Spinal cord (tissue), 3 donors: Measurements from ENCODE around the gene OR4E2.

- PRO-cap: no peak
- RAMPAGE, long total RNA: no peak
Measured at GRCh38 chr14:21061450-21061820, 3.8 kb downstream of the RNASE8 start.

DNA sequence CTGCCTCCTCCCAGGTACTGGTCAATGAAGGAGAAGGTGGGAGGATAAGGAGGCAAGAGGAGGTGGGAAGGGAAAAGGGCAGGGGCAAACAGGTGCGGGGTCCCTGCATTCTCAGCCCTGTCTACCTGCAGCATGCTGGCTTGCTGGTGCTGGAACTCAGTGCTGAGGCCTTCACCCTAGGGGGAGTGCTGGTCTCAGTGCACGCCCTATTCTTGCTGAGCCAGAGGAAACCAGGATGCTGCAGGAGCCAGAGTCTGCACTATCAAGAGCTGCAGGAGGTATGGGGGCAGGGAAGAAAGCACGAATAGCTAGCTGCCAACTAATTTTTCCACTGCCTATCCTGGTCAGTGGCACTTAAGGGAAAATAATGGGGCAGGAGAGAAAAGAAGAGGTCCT, 1.6 kb downstream of the TMEM253 start:
- PRO-cap: no peak
- RAMPAGE, long total RNA: no peak

DNA sequence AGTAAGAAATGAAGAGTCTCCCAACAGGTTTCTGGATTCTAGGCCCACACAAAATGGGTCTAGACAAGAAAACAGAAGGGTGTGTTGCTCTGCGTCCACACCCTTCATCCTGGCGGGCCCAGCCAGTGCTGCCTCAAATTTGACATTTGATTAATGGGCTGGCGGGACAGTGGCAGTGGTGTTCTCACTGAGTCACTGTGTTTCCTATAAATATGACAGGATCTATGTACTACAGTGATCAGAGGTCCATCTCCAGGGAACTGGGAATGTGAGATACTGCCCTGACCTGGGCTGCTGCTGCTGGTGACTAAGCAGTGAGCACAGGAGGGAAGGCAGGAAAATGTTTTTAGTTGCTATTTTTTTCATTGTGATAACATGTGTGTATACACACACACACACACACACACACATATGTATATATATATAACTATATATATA, 6.6 kb downstream of the TMEM253 start:
- PRO-cap: no peak
- RAMPAGE, long total RNA: no peak

DNA sequence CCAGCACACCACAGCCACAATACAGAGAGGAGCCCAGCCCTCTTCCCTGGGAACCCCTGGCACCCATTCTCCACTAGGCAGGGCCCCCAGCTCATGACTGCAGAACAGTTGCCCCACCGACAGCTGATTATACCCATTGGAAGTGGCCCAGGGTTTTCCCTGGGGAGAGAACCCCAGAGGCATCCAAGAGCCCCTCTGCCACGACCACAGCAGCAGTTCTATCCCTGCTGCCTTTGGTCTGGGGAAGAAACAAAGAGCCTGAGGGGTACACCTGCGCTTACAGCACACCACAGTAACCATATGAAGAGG, 13.9 kb upstream of the OR5AU1 start:
- PRO-cap: no peak
- RAMPAGE, long total RNA: no peak

- PRO-cap: no peak
- RAMPAGE, long total RNA: no peak
Measured at GRCh38 chr14:21200379-21201276, 44.8 kb upstream of the OR5AU1 start.

DNA sequence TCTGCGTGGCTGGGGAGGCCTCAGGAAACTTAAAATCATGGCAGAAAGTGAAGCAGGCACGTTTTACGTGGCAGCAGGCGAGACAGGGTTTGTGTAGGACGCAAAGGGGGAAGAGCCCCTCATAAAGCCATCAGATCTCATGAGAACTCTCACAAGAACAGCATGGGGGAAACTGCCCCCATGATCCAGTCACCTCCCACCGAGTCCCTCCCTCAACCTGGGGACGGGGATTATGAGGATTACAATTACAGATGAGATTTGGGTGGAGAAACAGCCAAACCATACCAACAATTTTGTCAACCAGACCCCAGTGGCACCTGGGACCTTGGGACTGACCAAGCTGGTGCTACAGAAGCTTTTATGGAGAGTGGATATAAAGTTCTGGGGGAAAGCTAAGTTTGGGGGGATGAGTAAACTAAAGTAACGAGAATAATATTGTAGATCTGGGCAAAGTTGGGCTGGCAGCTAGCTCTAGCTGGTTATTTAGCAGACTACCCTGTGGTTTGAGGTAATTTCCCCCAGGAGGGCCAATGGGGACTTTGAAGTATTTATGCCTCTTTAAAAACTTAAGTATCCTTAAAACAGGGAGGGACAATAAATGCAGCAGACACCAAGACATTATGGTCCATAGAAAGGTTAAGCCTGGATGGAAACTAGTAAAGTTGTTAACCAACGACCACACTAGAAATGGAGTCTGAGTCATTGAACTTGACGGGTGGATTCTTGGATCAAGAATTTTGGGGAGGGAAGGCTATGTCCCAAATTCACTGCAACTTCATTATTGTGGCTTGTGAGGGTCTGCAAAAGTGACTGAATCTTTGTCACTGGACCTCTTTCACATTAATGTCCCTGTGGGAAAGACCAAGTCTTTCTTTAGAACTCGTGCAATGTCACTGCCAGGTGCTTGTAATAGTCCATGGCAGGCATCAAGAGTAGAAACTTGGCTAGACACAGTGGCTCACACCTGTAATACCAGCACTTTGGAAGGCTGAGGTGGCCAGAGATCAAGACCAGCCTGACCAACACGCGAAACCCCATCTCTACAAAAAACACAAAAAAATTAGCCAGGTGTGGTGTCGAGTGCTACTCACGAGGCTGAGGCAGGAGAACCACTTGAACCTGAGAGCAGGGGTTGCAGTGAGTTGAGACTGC, 48.4 kb upstream of the OR5AU1 start:
- PRO-cap: no peak
- RAMPAGE, long total RNA: no peak

DNA sequence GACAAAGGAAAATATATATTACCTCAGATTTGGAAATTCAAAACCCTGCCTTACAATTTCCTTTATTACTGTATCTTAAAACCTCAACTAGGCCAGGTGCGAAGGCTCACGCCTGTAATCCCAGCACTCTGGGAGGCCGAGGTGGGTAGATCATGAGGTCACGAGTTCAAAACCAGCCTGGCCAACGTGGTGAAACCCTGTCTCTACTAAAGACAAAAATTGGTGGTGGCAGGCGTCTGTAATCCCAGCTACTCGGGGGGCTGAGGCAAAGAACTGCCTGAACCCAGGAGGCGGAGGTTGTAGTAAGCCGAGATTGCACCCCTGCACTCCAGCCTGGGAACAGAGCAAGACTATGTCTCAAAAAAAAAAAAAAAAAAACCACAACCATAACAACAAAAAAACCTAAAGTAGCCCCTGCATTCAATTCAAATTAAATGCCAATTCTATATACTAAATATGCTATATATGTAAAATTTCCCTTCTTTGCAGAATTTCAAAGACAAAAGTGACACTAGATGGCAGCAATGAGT, 28.3 kb downstream of the HNRNPC start:
- PRO-cap: no peak
- RAMPAGE, long total RNA: no peak

DNA sequence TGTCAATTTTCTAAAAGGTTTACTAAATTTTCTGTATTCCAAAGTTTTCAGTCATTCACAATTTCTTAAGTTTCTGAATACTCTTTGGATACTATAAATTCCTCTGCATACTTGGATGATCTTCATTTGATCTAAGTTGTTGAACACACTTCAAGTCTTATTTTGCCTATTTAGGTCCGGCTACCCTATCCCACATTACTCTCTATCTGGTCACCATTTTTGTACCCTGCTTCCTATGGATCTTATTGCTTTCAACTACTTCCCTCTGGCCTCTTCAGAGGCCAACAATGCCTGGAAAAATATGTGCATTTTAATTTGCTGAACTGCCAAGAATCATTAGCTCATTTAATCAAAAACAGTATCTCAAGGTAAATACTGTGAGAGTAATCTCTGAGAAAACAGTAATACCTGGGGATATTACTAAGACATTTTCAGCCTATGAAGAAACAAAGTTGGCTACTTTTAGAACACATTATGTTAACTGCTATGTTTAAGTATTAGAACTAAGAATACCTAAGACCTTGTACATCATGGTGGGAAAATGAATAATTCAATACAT, 27.7 kb downstream of the HNRNPC start:
- PRO-cap: no peak
- RAMPAGE, long total RNA: no peak

DNA sequence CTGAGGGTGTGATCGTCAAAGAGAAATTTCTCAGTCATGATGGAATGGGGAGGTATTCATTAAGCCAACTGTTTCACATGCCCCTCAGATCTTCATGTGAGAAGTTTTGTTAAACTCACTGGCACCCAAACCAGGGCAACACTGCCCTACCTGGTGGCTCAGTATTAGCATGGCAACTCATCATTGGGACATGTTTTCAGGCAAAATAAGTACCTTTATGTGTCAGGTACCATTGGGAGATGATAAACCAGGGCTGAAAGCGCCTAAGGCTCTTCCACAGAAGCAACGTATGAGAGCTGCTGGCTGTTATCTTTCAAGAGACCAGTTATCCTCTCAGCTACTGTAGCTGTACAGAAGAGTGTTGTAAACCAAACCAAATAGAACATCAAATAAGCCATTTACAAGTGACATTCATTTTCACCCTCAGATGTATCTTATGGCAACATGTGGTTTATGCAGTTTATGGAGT, 13.4 kb upstream of the SUPT16H start:
- PRO-cap: no peak
- RAMPAGE, long total RNA: no peak

DNA sequence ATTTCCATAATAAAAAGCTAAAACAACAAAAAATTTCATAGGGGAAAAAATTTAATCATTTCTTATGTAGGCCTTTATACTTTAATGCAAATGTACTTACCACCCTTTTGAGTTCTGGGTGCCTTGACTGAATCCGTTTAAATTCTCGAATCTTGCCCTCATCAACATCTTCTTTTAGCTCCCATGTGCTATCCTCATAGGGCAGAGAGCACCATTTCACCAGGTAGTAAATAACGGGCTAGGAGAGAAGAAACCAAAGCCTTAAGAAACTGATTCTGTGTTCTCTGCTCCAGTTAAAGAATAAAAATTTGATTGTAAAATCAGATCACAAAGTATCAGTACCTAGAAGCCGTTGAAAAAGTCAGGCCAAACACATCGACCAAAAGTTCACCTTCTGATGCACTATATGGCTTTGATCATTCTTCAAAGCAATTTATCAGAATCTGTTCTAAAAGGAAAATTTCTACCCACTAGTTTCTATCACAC, 26.0 kb upstream of the SUPT16H start:
- PRO-cap: no peak
- RAMPAGE, long total RNA: no peak

DNA sequence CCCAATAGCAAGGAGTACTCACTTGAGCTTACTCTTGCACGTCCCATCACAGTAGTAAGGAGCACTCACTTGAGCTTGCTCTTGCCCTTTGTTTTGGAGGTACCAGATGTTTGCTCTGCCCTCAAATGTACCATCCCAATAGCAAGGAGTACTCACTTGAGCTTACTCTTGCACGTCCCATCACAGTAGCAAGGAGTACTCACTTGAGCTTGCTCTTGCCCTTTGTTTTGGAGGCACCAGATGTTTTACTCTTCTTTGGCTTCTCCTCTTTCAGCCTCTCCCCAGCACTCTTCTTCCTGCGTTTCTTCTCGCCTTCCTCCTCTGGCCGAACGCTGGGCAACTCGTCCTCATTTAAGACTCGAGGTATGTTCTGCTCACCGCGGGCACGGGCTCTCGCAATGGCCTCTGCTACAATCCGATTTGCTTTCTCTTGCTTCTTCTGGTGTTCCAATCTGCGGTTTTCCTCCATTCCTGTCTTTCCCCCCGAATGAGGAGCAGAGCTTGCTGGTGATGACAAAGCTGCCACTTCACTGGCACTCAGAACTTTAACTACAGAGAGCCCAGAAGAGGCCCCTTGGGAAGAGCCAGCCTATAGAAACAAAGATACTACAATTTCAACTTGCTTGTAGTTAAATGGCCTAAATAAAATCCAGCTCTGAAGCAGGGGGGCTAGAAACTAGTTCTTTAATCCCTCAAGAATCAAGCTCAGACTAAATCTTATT, 28.1 kb downstream of the CHD8 start:
- PRO-cap: no peak
- RAMPAGE, long total RNA: no peak

- PRO-cap: no peak
- RAMPAGE, long total RNA: no peak
Measured at GRCh38 chr14:21522690-21523849, 3.1 kb downstream of the SALL2 start.

GRCh38 chr14:21534463-21534938, 8.4 kb upstream of the SALL2 start:
- PRO-cap: no peak
- RAMPAGE, long total RNA: no peak

DNA sequence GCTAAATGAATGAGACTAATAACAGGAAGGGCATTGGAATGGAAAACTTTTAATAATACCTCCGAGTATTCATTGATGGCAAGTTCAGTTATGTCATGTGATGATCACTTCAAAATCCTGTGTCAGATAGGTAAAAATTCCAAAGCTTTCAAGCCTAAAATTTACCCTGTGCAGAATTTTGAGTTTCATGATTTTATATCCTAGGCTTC, at the start of gene OR4E2:
Gene OR4E2, plus strand, starts transcription at position 159 of the 209 bp plus-strand sequence.
- PRO-cap: no peak
- RAMPAGE, long total RNA: no peak

- PRO-cap: no peak
- RAMPAGE, long total RNA: no peak
Measured at GRCh38 chr14:21737071-21737379, 63.4 kb upstream of the OR4E1 start.

GRCh38 chr14:21738528-21738967, 64.9 kb upstream of the OR4E1 start:
- PRO-cap: no peak
- RAMPAGE, long total RNA: no peak

DNA sequence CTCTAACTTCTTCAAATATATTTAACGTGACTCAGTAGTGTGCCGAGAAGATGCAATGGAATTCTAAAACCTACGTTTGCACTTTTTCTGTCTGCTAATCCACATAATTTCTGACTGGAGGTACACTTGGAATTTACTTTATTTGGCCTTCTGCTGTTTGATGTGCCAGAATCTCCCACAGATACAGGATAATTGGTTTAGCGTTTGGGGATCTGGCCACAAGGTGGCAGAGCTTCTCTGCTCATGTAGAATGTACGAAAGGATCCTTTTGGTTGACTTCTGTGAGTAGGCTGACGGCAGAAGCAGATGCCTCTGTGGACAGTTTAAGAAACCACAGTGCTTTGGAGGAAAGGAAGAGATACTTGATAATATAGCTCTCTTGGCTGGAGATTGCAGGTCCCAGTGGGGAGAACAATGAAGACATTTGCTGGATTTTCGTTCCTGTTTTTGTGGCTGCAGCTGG, 75.2 kb upstream of the OR4E1 start:
- PRO-cap: no peak
- RAMPAGE, long total RNA: no peak

GRCh38 chr14:21800232-21800431, 126.5 kb upstream of the OR4E1 start:
- PRO-cap: no peak
- RAMPAGE, long total RNA: no peak

- PRO-cap: no peak
- RAMPAGE, long total RNA: no peak
Measured at GRCh38 chr14:22124163-22124426, 450.5 kb upstream of the OR4E1 start.

DNA sequence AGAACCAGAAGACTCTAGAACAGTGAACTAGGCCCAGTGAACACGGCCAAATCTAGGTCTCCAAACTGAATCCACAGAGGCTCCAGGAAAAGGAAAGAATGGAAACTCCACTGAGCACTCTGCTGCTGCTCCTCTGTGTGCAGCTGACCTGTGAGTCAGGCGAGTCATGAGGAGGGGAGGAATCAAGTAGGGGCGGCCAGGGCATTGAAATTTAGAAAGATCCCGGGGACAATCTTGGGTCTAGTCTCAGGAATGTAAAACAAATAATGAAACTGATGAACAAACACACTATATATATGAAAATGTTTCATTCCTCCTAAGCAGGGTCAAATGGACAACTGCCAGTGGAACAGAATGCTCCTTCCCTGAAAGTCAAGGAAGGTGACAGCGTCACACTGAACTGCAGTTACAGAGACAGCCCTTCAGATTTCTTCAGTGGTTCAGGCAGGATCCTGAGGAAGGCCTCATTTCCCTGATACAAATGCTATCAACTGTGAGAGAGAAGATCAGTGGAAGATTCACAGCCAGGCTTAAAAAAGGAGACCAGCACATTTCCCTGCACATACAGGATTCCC, 323.3 kb downstream of the DAD1 start:
- PRO-cap: no peak
- RAMPAGE, long total RNA: no peak